Colic lymph node (tissue), 1 donor: ENCODE measurements around a stretch of chr1.

GRCh38 chr1:48055813-48056236, 58.6 kb upstream of the TRABD2B start:
- PRO-cap: no peak

GRCh38 chr1:48253187-48254087, 30.9 kb downstream of the SLC5A9 start:
- PRO-cap: no peak

GRCh38 chr1:48472323-48472654, 285 bp upstream of the SPATA6 start:
- PRO-cap: bidirectional peak, plus-strand start at chr1:48472389, minus-strand start at chr1:48472173

DNA sequence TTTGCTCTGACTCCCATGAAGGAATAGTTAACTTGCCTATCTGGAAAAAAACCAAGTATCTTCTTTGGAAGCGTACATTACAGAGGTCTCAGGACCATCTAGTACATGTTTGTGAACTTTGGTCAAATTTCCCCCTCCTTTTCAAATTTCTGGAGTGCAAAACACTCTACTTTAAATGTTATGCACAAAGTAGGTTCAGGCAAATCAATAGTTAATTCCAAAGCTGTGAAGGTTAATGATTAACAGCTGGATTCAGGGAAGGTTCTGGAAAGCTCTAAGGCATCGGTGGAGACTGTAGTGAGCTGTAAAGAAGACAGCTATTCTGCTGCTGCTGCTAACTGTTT, 70.9 kb downstream of the ELAVL4 start:
- PRO-cap: no peak

DNA sequence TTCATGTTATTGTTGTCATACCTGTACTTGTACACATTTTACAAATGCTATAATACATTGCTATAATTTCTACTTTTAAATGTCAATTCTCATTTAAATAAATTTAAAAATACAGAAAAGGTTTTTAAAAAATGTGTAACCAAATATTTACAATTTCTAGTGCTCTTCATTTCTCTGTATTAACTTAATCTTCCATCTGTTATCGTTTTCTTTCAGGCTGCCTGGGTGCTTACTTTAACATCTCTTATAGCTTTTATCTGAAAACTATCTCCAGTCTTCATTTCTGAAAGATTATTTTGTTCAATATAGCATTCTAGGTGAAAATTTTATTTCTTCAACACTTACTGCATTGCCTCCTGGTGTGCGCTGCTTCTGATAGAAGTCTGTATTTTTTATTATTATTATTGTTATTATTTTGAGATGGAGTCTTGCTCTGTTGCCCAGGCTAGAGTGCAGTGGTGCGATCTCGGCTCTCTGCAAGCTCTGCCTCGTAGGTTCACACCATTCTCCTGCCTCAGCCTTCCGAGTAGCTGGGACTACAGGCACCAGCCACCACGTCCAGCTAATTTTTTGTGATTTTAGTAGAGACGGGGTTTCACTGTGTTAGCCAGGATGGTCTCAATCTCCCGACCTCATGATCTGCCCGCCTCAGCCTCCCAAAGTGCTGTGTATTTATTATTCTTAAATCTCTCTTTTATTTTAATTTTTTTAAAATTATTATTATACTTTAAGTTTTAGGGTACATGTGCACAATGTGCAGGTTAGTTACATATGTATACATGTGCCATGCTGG, 201.4 kb downstream of the FAF1 start:
- PRO-cap: no peak

- PRO-cap: no peak
These were observed 572 bp upstream of the FAF1 start for GRCh38 chr1:50960641-50961037.

GRCh38 chr1:50969490-50969894, 553 bp upstream of the CDKN2C start:
- PRO-cap: no peak

GRCh38 chr1:50977537-50977654, 7.4 kb downstream of the CDKN2C start:
- PRO-cap: unidirectional peak, plus-strand start at chr1:50977595

GRCh38 chr1:51209818-51210298, 26.2 kb upstream of the RNF11 start:
- PRO-cap: no peak

- PRO-cap: no peak
These were observed 33.6 kb downstream of the TTC39A start for GRCh38 chr1:51296615-51297257.

- PRO-cap: no peak
These were observed 6.1 kb downstream of the TTC39A start for GRCh38 chr1:51324159-51324842.

- PRO-cap: no peak
These were observed 5.6 kb upstream of the TTC39A start for GRCh38 chr1:51336030-51336333.

GRCh38 chr1:51421513-51422452, 91.4 kb upstream of the TTC39A start:
- PRO-cap: no peak

GRCh38 chr1:51572226-51572779, 44.6 kb upstream of the OSBPL9 start:
- PRO-cap: no peak

GRCh38 chr1:51643242-51643923, 26.5 kb downstream of the OSBPL9 start:
- PRO-cap: no peak

DNA sequence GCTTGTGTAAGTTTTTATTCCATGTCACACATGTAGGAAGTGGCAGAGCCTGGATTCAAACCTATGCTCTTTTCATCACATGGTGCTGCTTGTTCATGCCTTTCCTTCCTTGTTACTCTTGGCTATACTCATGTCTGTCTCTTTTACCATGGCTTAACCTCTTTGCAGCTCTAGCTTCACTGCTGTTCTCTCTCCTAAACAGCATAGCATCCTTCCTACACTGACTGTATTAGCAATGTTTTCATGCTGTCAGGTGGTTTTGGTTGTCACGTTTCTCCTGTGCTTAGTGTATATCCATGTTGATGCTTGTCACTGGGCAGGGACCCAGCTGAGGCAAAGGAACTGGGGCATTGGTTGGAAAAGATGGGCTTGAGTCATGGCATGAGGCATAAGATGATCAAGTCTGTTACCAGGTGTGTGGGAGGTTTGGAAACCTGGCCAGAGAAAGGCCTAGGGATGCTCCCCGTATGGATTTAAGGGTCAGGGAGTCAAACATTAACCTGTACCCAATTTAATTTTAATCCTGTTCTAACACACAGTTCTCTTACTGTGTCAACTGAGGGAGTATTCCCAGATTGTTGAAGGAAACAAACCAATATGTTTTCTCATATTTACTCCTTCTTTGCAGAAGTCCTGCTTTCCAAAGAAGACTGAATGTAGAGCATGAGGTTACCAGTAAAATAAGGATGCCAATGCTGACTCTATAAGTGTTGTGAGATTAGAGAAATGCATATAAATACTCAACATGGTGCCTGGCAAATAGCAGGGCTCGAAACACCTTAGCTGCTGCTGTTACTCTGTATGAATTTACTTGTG, 69.6 kb downstream of the OSBPL9 start:
- PRO-cap: no peak

DNA sequence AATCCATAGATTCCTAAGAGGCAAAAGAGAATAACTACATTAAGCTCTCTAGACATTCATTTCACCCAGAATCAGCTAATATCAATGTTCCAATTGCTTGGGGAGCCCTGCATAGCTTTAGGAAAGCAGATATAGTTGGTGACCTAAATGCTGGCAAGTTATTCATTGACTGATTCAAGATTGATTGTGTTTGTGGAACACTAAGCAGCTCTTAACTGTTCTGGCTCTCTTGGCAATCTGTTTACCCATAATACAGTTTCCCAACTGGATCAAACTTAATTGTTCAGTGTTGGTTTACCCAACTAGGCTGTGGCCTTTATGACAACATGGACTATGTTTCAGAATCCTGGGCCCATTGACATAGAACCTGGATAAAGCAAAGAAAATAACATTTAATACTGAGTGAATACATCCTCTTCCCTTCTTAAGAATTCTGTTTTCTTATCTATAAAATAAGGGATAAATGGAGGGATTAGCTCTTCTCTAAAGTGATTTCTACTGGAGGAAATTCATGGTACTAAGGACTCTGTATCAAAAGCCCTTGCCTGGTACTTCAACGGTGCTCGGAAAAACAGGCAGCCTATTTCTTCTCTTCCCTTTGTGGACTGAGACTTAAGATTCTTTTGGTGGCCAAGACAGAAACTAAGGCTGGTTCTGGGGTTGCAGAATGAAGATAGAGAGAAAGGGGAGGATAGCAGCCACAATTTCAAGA, 83.5 kb downstream of the NRDC start:
- PRO-cap: no peak

DNA sequence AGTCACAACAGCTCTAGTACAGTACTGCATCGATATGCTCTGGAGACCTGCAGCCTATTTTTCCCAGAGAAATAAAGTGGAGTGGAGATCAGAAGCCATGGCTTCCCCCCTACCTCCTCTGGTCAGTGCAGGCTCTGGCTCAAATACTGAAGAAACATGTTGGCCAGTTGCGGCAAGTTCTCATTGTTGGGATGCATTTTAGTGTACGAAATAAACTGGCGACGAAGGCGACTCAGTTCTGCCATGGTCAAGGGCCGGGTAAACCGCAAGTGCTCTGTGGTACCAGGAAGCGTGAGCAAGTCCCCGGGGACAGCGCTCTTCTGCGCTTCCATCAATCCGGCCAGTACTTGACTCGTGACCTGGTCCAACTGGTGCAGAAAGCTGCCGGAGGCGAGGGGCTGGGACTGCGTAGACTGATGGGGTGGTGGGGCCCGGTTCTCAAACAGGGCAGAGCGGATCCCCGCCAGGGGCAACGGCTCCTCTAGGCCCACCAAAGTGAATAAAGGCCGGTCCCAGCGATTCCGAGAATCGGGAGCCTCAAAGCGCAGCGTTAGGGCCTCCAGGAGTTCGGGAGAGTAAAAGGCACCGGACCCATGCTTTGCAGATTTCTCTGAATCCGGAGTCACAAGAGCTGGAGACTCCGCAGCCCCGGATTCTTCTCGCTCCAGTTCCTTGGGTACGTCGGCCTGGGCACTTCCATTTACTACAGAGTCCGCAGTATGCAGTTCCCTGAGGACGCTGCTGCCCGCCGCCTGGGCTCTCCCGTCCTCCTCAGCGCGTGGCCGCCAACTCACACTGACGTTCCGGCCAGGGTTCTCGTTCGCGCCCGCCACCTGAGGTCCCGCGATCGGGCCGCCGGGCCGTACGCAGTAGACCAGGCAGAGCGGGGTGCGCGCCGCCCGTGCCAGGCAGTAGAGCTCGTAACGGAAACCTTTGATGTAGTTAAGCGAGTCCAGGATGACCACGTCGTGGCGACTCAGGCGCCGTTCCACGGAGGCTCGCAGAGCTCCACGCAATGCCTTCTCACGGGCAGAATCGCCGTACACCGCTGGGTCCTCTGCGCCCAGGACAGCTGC, 697 bp downstream of the KTI12 start:
- PRO-cap: unidirectional peak, plus-strand start at position 376 of the sequence; bidirectional peak, plus-strand start at position 872 of the sequence, minus-strand start at position 797 of the sequence

GRCh38 chr1:52054818-52054940, 312 bp downstream of the TXNDC12 start:
- PRO-cap: no peak

DNA sequence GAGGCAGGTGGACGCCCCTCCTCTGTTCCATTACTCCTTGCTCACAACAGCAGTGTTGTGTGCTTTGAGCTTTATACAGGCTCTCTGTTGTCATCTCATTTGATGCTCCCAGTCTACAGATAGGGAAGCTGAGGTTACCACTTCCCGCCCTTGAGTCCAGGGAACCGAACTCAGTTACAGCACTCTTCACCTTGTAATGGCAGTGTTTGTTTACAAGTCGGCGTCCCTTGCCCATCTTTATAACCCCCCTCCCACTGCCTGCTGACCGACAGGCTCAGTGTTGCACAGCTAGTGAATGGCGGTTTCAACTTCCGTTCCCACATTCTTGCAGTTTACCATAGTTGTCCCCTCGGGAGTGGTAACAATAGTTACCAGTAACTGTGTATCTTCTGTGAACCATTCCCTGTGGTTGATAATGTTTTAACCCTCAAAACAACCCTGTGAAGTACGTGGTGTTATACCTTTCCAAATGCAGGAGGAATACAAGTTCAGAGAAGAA, 596 bp downstream of the BTF3L4 start:
- PRO-cap: unidirectional peak, minus-strand start at position 306 of the sequence